Type B pancreatic cell (in vitro differentiated cells): ENCODE results near the genes GPRC5A, EMP1 and GRIN2B.

- PRO-cap = no peak
Observed at GRCh38 chr12:12293886-12295037, 27.4 kb upstream of the LRP6 start.

DNA sequence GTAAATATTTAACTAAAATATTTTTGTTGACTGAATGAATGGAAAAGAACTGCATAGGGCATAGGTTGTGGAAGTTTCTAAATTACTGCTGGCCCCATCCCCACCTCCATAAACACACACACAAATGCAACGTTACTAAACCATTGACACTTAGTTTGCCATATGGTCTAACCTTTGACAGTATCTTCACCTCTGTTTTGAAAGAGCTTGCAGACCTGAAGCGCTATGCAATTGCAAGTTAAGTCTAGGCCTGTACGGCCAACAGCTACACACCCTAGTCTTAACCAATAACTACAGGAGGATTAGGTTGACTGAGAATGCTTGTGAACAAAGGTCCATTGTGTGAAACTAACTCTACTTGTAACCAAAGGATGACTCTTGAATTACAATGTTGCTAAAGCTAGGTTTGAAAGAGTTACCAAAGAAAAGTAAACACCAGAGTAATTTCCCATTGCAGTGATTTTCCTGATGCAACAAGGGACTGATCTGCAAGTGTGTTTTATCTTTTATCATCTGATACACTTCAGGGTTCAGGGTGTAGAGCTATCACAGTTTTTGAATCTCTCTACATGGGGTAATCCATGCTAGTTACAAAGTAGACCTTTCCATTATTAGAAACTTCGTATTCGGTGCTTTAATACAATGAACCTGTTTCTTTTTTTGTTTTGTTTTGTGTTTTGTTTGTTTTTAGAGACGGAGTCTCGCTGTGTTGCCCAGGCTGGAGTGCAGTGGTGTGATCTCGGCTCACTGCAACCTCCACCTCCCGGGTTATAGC lies 1.1 kb upstream of the MANSC1 start:
- PRO-cap = no peak

DNA sequence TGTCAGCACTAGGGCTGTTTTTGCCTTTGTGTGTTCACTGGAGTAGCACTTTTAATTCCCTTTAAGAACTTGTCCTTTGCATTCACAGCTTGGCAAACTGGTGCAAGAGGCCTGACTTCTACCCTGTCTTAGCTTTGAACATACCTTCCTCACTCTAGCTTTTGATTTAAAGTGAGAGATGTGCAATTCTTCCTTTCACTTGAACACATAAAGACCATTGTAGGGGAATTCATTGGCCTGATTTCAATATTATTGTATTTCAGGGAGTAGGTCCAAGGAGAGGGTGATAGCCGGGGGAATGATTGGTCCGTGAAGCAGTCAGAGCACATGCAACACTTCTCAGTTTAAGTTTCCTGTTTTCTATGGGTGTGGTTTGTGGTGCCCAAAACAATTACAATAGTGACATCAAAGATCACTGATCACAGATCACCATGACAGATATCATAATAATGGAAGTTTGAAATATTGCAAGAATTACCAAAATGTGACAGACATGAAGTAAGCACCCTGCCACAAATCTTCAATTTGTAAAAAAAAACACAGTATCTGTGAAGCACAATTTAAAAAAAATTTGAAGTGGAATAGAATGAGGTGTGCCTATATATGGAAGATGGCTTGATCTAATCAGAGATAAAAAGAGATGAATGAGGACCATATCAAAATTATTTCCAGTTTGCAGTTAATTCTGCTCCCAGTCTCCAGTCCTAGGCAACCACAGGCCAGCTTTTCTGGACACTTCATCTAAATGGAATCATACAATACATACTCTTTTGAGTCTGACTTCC lies 23.1 kb downstream of the BORCS5 start:
- PRO-cap = no peak

DNA sequence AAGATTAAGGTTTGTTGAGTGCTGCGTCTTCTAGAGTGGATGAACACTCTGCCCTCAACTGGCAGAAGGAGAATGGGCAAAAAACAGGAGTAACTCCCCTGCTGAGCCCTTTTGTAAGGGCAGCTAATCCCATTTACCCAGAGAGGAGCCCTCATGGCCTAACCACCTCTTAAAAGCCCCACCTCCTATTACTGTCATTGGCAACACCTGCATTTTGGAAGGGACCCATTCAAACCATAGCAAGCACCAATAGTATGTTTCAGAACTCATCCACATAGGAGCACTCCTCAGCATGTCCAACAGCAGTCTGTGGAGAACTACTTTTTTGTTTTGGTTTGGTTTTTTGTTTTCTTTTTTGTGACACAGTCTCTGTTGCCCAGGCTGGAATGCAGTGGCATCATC lies 47.5 kb downstream of the BORCS5 start:
- PRO-cap = no peak

- PRO-cap = no peak
Observed at GRCh38 chr12:12442618-12443168, 85.8 kb downstream of the BORCS5 start.

GRCh38 chr12:12534182-12534922 lies 28.3 kb downstream of the DUSP16 start:
- PRO-cap = no peak

- PRO-cap = no peak
Observed at GRCh38 chr12:12717893-12718114, 636 bp downstream of the CDKN1B start.

- PRO-cap = no peak
Observed at GRCh38 chr12:12807792-12809101, 4.9 kb upstream of the DDX47 start.

DNA sequence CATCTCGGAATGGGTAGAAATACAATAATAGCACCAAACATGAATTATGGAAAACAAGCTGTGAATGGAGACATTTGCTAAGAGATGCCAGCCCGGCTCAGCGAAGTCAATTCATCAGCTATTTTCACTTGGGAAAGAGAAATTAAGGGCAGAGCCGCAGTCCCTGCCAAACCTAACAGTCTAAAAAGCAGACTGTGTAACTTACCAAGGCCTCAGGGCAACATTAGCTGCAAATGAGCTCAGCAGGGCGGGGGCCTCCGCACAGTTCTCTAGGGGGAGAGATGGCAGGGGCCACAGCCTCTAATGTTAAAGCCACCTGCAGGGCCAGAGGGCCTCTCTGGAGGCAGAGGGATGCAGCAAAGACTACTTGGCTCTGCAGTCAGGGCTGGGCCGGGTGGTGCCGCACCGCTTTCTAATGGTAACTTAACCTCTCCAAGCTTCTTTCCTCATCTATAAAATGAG lies 13.6 kb upstream of the GPRC5A start:
- PRO-cap = no peak

GRCh38 chr12:12891061-12891862 lies at the start of gene GPRC5A:
Gene GPRC5A (plus strand): TSS chr12:12891562.
- PRO-cap = bidirectional peak, plus-strand start at chr12:12891263, minus-strand start at chr12:12891308; bidirectional peak, plus-strand start at chr12:12891562, minus-strand start at chr12:12891509

- PRO-cap = unidirectional peak, plus-strand start at chr12:12910217
Observed at GRCh38 chr12:12909940-12910554, 18.7 kb downstream of the GPRC5A start.

DNA sequence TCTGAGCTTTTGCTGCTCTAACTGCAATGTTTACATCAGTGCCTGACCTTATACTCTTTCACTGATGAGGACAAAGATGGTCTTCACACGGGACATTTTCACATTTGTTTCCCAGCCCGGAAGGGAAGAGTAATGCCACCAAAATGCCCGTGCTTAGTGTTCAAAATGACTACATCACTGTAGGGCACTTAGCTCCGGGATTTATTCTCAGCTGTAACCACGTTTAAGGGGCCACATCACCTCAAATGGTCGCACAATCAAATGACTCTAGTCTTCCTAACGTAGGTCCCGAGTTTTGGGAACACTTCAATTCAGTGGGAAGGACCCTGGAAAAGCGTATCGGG lies 2.9 kb downstream of the GSG1 start:
- PRO-cap = no peak

DNA sequence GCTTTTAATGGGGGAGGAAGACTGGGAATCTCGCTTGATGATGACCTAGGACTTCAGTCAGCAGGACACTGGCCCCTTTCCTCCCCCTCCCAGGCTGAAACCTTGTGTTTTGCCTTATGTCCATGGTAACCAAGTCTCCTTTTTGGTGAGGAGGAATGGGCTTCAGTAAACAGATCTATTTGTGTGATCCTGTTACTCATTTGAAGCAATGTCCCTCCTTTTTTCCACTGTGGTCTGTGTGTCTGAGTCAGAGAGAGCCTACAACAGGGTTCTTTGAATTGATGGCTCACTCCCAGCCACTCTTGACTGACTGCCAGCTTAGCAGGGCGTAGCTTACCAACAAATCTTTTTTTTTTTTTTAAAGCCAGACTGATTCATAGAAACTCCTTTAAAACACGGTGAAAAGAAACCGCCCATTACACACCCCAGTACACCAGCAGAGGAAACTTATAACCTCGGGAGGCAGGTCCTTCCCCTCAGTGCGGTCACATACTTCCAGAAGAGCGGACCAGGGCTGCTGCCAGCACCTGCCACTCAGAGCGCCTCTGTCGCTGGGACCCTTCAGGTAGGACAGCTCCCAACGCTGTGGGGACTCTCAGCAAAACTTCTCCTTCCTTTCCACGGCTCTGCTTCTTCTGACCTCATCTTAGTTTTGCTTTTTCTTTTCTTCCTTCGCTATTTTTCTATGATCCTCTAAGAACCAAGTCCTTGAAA lies at the start of gene EMP1:
Gene EMP1, plus strand, starts transcription at position 419 of the 714 bp plus-strand sequence.
- PRO-cap = bidirectional peak, plus-strand start at position 479 of the sequence, minus-strand start at position 308 of the sequence

DNA sequence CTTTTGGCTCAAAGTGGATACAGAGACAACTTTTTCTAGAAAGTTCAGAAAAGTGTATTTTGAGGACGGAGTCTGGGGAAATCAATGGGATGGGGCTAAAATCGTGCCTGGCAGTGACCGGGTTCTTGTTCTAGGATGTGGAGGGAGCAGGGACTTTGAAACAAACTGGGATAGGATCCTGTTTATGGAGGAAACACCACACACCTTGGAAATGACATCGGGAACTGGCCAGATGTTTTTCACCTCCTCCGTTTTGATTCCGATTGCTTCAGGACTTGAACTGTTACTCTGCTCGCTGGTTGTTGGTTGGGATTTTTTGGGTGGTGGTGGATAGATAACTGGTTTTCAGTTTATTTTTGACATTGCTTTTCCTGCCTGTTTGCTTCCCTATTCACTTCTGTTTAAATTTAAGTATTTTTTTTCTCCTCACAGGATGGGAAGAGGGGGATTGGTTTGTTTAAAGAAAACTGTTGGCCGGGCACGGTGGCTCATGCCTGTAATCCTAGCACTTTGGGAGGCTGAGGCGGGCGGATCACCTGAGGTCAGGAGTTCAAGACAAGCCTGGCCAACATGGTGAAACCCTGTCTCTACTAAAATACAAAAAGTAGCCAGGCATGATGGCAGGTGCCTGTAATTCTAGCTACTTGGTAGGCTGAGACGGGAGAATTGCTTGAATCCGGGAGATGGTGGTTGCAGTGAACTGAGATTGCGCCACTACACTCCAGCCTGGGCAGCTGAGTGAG lies 667 bp downstream of the EMP1 start:
- PRO-cap = no peak

GRCh38 chr12:13218014-13219080 lies 21.8 kb downstream of the EMP1 start:
- PRO-cap = unidirectional peak, plus-strand start at chr12:13218628

- PRO-cap = no peak
Observed at GRCh38 chr12:13222221-13222753, 25.8 kb downstream of the EMP1 start.

GRCh38 chr12:13981108-13982221 lies at the start of gene GRIN2B:
Gene GRIN2B (minus strand): TSS chr12:13981602.
- PRO-cap = no peak

- PRO-cap = no peak
Observed at GRCh38 chr12:14424194-14425533, 59.2 kb downstream of the ATF7IP start.

DNA sequence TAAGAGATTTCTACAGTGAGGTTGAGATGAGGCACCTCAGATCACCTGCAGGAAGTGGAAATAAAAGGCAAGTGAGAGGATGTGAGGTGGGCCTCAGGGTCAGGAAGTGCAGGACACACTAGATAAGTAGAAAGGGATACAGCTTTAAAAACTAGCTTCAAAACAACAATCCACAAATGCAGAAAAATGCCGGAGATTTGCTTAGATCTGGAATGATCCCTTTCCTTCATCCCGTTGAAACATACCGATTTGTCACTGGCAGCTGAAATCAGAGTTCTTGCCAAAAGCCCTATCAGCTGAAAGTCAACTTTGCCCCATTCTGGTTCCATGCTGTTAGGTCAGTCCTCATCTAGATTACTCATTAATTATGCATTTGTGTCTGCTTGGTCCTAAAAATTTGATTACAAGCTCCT lies 6.6 kb downstream of the PLBD1 start:
- PRO-cap = no peak

- PRO-cap = no peak
Observed at GRCh38 chr12:14836094-14836870, 7.0 kb downstream of the ART4 start.